Epithelial cell of proximal tubule (primary cell): ENCODE measurements around a stretch of chr12.

DNA sequence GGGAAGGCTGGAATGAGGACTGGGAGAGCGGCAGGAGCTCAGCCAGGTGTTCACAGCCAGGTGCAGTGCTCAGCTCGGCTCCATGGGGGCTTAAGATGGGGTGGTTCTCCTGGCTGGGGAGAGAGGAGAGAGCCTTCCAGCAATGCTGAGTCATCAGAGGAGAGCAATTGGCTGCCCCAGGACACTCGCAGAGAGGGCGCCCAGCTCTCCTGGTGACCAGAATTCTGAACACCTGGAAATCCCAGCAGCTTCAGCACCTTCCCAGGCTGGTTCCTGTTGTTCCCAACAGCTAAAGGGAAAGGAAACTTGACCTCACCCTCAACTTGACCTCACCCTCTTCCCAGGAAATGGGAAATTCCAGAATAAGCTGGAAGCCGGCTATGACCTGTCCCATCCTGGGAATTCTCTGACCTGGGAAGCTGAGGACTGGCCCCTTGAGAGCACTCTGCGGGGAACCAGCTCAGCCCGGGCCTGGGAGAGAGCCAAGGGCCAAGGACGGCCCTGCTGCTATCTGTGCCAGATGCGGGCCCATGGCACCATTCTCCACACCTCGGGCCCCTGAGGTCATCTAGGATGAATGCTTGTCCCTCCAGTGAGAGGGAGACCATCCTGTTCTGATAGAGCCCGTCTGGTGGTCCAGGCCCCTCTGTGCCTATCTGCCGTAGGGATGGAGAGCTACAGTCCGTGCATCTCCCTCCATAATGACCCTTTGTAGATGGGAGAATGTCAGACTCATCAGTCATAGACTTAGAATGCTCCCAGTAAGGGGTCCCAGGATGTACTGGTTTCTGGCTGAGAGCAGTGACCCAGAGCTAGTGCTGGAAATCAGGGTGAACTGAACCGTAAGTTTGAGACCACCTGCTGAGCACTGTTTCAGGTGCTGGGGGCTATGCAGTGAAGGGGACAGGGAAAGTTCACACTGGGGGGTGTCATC is 34.4 kb downstream of the SLC6A12 start:
- RAMPAGE, long total RNA = no peak
- RRBS = 11% methylated on average over 3 of the region's 14 CpGs

DNA sequence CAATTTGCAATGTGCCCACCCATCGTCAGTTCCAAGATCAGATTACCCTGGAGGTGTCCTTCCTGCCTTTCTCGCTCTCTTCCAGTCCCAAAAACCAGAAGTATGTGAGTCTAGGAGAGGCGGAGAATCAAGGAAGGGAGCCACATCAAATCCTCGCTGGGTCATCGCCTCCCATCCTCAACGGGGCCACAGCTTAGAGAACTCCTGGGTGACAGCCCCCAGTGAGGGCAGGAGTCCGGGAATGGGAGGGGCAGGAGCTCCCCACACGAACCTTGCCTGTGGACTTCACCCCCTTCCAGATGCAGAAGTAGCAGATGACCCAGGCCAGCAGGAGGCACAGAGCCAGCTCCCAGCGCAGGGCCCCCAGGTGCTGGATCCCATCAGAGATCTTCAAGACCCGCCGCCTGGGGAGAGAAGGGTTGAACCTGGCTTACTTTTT is 22.9 kb upstream of the SLC6A12 start:
- RAMPAGE, long total RNA = no peak
- RRBS = no CpG with 5 or more reads among the region's 11 CpGs

DNA sequence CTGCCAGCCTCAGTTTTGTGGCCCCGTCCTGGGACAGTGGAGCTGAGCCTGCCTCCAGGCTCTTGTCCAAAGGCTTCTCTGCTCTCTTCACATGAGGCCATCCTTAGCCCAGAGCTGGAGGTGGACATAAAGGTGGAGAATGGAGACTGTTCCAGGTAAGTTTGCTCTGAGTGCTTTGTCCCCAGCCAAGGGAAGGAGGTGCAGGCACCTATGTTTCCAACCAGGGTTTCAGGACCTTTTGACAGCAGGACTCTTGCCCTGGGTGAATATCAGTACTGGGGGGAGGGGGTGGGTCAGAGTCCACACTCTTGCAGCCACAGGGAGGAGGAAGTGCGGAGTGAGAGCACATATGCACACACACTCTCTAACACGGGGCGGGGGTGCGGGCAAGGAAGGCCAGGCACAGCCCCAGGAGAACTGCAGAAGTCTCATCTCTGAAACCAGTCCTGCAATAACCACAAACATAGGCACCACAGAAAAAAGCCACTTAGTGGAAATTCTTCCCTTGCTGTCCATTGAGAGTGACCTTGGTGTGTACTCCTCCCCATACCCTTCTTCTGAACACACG is 23.5 kb upstream of the SLC6A12 start:
- RAMPAGE, long total RNA = no peak
- RRBS = no CpG with 5 or more reads among the region's 6 CpGs

DNA sequence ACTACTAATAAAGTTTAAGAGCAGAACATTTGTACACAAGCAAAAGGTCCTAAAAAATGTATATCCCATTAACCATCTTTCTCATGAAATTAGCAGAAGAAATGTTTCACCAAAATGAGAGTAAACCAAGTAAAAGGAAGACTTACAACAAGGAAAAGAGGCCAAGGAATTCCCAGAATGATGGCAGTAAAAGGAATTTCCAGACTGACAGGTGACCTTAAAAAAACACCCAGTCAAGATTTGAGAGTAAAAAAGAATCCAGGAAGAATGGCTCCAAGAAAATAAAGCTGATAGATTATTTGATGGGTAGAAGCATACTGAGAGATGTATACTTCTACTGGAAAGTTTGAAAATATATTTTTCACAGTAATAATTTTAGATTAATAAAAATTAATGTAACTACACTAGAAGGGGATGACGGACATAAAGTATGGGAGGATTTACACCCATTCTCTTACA is 11.5 kb downstream of the KDM5A start:
- RAMPAGE, long total RNA = no peak
- RRBS = no CpG with 5 or more reads among the region's 1 CpG

GRCh38 chr12:388007-389150 is 741 bp downstream of the KDM5A start:
- RAMPAGE, long total RNA = no peak
- RRBS = under 1% methylated on average over 10 of the region's 40 CpGs

- RAMPAGE, long total RNA = no peak
- RRBS = no CpG with 5 or more reads among the region's 7 CpGs
Observed at GRCh38 chr12:402073-402482, 634 bp downstream of the CCDC77 start.

GRCh38 chr12:411581-412108 is 10.2 kb downstream of the CCDC77 start:
- RAMPAGE, long total RNA = no peak
- RRBS = no CpG with 5 or more reads among the region's 8 CpGs

DNA sequence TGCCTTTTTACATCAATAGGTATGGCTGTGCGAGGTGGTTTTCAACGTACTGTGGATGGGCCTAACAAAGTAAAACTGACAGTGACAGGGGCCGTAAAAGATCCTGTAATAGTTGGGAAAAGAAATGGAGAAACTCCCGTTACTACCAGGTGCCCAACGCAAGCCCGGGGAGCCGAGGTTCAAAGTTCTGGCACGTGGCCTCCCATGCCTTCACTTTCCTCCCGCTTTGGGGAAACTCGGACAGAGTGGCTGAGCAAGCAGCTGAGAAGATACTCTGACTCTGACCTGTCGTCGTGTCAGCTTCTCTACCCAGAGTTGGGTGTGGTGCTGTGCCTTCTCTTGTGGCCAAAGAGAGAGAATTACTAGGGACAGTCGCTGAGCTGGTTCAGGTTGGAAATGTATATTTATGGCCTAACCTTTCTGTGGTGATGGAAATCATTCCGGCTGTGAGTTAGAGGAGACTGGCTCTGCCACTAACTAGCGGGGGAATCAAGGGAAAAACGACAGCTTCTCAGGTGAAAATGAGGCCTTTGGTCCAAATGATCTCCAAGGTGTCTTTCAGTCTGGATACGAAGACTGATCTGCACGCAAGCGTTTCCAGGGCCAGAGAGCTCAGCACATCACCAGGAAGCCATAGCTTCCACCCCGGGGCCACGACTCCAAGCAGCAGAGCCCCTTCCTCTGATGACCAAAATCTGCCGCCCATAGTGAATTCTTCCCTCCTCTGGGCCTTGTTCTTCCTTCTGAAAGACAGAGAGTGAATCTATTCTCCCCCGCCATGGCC is 1.8 kb downstream of the B4GALNT3 start:
- RAMPAGE, long total RNA = no peak
- RRBS = no CpG with 5 or more reads among the region's 23 CpGs

- RAMPAGE, long total RNA = no peak
- RRBS = no CpG with 5 or more reads among the region's 13 CpGs
Observed at GRCh38 chr12:510016-510914, 50.5 kb downstream of the B4GALNT3 start.

DNA sequence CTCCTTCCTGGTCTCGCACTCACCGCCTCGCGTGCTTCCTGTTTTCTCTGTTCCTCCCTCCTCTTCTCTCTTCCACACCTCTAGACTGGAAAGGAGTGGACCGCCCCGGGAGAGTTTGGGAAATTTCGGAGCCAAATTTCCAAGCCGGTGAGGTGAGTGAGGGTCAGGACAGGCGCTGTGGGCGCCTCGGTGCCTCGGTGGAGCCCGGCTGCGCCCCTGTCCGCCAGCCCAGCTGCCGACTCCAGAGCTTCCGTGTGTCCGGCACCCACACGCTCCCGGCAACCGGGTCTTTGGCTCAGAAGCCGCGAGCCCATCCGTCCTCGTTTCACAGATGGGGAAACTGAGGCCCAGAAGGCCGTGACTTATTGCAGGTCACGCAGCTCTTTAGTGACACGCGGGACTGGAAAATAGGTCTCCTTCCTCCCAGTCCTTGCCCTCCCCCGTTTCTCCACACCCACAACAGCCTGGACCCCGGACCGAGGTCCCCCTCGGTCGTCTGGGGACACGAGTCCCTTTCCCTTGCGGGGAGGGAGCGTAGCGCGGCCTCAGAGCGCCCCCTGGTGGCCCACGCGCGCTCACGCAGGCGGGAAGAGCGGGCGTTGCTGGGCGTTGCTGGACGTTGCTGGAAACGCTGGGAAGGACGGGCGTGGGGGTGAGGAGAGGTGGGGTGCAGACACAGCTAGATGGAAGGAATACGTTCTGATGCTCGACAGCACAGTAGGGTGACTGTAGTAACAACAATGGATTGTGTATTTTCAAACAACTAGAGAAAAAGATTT is 87.0 kb downstream of the B4GALNT3 start:
- RAMPAGE, long total RNA = no peak
- RRBS = 85% methylated on average over 11 of the region's 54 CpGs

GRCh38 chr12:673919-674820 is 10.9 kb upstream of the NINJ2 start:
- RAMPAGE, long total RNA = no peak
- RRBS = no CpG with 5 or more reads among the region's 7 CpGs

GRCh38 chr12:684509-684723 is 21.2 kb upstream of the NINJ2 start:
- RAMPAGE, long total RNA = no peak
- RRBS = no CpG with 5 or more reads among the region's 3 CpGs

GRCh38 chr12:738506-739211 is 13.7 kb upstream of the WNK1 start:
- RAMPAGE, long total RNA = no peak
- RRBS = no CpG with 5 or more reads among the region's 4 CpGs

DNA sequence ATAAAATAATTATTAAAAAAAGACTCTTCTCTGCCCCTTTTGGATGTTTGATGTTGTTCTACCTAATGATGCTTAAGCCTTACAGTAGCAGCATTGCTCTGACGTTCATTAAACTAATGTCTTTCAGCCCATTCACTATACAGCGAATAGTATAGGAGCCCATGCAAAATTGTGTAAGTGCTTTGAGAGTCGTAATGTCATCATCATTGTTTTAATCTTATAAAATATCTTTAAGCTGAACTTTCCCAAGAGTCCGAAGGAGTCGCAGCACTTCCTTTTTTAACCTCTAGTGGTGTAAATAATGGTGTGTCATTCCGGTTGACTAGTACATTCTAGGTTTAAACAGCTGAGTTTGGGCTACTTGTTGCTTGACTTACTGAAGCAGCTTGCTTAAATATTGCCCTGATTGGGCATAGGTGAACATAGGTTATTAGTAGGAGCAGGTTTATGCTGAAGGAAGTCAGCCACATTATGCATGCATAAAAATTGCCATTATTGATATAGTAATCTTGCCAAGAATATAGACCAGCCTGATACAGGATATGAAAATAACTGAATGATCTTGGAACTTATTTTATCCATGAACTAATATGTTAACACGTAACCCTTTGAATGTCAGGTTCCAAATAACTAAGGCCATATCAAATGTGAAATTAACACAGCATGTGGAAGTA is 2.6 kb downstream of the WNK1 start:
- RAMPAGE, long total RNA = no peak
- RRBS = no CpG with 5 or more reads among the region's 7 CpGs

GRCh38 chr12:818137-818571 is 65.8 kb downstream of the WNK1 start:
- RAMPAGE, long total RNA = no peak
- RRBS = no CpG with 5 or more reads among the region's 3 CpGs

- RAMPAGE, long total RNA = no peak
- RRBS = no CpG with 5 or more reads among the region's 5 CpGs
Observed at GRCh38 chr12:858965-859713, 90.4 kb downstream of the RAD52 start.

DNA sequence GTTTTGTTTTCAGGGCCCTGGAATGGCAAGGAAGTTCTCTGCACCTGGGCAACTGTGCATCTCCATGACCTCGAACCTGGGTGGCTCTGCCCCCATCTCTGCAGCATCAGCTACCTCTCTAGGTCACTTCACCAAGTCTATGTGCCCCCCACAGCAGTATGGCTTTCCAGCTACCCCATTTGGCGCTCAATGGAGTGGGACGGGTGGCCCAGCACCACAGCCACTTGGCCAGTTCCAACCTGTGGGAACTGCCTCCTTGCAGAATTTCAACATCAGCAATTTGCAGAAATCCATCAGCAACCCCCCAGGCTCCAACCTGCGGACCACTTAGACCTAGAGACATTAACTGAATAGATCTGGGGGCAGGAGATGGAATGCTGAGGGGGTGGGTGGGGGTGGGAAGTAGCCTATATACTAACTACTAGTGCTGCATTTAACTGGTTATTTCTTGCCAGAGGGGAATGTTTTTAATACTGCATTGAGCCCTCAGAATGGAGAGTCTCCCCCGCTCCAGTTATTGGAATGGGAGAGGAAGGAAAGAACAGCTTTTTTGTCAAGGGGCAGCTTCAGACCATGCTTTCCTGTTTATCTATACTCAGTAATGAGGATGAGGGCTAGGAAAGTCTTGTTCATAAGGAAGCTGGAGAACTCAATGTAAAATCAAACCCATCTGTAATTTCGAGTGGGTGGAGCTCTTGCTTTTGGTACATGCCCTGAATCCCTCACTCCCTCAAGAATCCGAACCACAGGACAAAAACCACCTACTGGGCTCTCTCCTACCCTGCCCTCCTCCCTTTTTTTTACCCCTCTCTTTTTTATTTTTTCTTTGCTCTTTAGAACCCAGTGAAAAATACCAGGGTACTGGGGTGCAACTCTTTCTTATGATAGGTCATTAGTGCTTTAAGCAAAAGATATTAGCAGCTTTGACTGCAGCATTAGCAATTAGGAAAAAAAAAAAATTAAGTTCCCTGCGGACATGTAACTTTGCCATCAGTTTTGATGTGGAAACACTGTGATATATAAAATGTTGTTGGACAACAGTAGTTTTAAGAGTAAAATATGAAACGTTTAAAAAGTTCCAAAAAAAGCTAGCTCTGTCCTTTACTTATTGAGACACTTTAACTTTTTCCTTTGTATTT is 40.7 kb downstream of the RAD52 start:
- RAMPAGE, long total RNA = no peak
- RRBS = no CpG with 5 or more reads among the region's 9 CpGs

- RAMPAGE, long total RNA = no peak
- RRBS = no CpG with 5 or more reads among the region's 2 CpGs
Observed at GRCh38 chr12:1054459-1054789, 63.4 kb downstream of the ERC1 start.

- RAMPAGE, long total RNA = no peak
- RRBS = no CpG with 5 or more reads among the region's 4 CpGs
Observed at GRCh38 chr12:1115677-1116286, 124.8 kb downstream of the ERC1 start.

DNA sequence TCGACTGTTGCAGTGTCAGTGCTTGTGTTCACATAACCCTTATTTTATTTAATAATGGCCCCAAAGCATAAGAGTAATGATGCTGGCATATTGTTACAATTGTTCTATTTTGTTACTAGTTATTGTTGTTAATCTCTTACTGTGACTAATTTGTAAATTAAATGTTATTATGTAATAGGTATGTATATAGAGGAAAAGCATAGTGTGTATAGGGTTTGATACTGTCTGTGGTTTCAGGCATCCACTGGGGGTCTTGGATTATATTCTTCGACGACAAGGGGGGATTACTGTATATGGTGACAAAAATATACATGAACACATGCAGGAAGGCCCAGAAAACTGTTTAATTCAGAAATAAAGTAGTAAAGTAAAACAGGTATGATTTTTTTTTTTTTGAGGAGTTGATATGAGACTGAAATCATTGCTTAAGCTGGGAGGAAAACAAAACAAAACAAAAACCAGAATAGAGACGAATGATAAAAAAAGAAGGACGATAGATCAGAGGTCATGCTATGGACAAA is 148.4 kb downstream of the ERC1 start:
- RAMPAGE, long total RNA = no peak
- RRBS = no CpG with 5 or more reads among the region's 5 CpGs